Mesenchymal stem cell of the bone marrow (primary cell): ENCODE results near the gene KHDRBS1.

- CAGE, long polyA plus RNA, result no peak
These were observed 21.6 kb upstream of the SDC3 start for GRCh38 chr1:30929988-30930721.

DNA sequence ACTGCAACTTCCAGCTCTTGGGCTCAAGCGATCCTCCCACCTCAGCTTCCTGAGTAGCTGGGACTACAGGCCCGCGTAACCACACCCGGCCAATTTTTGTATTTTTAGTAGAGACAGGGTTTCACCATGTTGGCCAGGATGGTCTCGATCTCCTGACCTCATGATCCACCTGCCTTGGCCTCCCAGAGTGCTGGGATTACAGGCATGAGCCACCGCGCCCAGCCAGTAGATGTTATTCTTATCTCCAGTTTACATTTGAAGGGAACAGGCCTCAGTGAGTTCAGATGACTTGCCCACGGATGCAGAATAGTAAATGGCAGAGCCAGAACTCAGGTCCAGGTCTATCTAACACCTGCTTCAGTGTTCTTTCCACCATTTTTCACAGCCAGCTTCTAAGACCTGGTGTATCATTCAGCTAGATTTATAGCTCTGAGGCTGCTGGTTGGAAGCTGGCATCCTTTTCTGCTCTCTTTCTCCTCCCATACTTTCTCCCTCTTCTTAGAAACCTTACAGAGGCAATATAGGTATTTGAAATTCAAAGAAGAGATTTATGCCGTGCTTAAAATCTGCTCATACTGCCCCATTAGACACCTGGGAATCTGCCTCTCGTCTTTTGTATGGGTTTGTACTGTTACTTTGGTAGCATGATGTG, 10.9 kb downstream of the FABP3 start:
- CAGE, long polyA plus RNA, result no peak

- CAGE, long polyA plus RNA, result no peak
These were observed 4.1 kb downstream of the SERINC2 start for GRCh38 chr1:31417036-31417536.

DNA sequence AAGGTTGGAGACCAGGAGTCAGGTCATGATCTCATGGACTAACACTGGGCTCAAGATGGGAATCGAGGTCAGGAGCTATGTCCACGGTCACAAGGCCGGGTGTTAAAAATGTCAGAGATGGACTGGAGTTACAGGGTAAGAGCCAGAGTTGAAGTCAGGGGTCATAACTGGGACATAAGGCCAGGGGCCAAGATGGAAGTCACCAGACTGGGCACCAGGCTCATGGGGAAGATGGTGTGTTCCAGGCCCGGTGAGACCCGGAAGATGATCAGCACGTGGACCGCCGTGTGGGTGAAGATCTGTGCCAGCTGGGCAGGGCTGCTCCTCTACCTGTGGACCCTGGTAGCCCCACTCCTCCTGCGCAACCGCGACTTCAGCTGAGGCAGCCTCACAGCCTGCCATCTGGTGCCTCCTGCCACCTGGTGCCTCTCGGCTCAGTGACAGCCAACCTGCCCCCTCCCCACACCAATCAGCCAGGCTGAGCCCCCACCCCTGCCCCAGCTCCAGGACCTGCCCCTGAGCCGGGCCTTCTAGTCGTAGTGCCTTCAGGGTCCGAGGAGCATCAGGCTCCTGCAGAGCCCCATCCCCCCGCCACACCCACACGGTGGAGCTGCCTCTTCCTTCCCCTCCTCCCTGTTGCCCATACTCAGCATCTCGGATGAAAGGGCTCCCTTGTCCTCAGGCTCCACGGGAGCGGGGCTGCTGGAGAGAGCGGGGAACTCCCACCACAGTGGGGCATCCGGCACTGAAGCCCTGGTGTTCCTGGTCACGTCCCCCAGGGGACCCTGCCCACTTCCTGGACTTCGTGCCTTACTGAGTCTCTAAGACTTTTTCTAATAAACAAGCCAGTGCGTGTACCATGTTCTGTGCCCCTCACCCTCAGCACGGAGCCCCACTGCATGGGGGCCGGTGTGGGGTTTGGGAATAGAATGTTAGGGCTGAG, 21.1 kb downstream of the SERINC2 start:
- CAGE, long polyA plus RNA, result no peak

DNA sequence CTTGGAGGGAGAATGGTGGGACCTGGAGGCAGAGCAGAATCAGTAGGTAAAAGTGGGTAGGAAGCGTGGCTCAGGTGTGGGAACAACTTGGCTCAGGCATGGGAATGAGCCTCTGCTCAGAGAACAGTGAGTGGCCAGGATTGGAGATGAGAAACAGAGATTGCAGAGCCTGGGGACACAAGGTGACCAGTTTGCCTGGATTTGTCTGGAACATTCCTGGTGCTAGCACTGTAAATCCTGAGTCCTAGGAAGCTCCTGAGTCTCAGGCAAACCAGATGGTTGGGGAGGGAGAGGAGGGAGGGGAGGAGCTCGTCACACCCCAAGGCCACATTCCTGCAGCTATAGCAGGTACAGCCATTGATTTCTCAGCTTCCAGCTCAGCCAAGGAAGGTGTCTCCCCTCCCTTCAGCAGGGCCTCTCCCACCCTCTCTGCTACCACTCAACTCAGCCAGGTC, 65.2 kb upstream of the TINAGL1 start:
- CAGE, long polyA plus RNA, result no peak

- CAGE, long polyA plus RNA, result no peak
These were observed 1.0 kb upstream of the TINAGL1 start for GRCh38 chr1:31574883-31576121.

DNA sequence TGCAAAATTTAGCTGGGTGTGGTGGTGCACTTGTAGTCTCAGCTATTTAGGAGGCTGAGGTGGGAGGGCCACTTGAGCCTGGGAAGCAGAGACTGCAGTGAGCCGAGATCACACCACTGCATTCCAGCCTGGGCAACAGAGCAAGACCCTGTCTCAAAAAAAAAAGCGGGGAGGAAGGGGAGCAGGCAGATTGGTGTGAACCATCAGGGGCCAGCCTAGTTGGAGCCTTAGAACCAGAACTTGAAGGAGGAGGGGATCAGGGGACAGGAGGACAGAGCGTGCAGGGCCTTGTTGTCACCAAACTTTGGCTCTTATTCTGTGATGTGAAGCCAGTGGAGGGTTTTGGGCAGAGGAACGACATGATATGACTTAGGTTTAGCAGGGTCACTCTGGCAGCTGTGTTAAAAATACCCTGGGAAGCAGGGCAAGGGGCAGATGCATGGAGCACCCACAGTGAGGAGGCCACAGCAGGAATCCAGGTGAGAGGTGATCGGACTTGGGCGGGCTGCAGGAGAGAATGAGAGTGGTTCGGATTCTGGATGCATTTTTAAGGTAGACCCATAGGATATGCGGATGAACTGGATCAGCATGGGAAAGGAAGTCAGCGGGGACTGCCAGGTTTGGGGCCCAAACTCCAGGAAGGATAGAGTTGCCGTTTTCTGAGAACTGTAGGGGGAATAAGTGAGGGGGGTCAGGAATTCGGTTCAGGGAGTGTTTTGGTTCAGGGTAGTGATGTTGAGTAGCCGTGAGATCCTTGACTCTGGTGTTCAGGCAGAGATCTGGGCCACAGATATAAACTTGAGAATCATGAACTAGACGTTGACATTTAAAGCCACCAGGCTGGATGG, 6.1 kb downstream of the TINAGL1 start:
- CAGE, long polyA plus RNA, result no peak

DNA sequence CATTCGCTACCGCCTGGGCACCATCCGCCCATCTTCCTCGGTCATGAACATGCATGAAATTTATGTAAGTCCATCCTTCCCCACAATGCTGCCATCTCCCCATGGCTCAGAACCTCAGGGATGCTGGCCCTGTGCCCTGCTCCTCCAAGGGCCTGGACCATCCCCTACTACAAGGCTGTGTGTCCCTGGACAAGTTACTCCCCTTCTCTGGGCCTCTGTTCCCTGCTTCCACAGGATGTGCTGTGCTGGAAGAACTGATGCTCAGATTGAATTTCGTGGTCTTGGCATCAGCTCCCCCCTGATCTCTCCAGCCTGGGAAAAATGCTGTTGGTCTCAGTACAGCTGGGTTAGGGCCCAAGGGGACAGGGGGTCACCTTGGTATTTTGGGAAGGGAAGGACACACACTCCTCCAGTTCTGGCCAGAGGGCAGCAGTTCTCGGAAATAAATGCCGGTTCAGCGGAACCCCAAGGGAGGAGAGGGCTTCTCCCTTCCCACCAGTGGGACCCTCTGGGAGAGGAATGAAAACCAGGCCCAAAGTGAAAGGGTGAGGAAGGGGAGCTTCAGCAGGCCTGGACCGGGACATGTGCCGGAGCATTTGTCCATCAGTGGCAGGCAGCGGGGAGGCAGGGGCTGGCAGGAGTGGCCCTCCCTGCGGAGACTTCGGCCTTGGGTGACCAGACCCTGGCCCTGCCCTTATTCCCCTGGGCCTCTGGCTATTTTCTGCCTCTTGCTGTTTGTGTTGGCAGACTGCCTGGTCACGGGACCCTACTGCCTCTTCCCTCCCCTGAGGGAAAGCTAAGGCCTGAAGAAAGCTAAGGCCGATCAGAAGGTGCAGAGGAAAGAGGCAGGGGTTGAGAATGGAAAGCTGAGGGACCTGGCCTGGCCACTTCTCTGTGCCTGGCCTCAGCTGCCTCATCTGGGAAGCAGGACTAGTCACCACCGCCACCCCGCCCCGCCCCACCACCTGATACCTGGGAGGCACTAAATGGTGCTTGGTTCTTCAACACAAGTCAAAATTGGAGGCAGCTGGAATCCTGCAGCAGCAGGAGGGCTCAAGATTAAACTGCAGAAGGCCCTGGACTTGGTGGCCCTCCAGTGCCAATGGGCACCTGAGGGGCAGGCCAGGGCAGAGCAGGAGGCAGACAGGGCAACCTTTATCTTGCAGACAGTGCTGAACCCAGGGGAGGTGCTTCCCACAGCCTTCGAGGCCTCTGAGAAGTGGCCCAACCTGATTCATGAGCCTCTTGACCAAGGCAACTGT, 7.6 kb downstream of the TINAGL1 start:
- CAGE, long polyA plus RNA, result no peak

- CAGE, long polyA plus RNA, result no peak
These were observed 608 bp downstream of the HCRTR1 start for GRCh38 chr1:31617949-31618644.

DNA sequence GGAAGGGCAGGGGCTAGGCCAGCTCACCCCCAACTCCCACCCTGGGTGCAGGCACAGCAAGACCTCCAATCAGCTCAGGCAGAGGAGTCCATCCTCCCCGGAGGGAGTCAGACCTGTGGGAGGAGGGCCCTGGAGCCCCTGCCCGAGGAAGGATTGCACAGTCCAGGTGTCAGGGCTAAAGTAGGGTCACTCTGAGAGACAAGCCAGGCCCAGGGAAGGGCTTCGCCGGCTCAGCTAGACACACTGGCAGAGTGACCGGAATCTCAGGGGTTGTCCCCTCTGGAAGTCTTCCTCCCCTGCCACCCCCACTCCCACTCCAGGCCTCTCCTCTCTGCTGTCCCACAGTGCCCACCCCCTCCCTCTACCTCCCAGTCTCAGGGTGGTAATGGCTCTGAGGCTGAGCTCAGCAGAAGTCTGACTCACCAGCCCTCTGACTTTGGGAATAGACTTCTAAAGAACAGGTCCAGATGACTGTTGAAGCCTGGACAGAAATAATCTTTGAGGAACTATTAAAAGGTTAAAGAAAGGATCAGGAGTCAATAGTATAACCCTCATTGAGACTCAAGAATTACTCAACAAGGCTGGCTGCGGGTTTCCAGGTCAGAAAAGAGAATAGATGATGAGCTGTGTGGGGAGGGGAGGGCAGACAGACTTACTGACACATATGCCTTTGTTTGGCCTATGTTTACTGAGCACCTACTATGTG, 8.0 kb downstream of the HCRTR1 start:
- CAGE, long polyA plus RNA, result no peak

- CAGE, long polyA plus RNA, result no peak
These were observed 20.6 kb downstream of the COL16A1 start for GRCh38 chr1:31683118-31683622.

- CAGE, long polyA plus RNA, result no peak
These were observed 19.9 kb downstream of the COL16A1 start for GRCh38 chr1:31683777-31684363.

- CAGE, long polyA plus RNA, result no peak
These were observed 22.0 kb upstream of the SPOCD1 start for GRCh38 chr1:31837691-31838392.

DNA sequence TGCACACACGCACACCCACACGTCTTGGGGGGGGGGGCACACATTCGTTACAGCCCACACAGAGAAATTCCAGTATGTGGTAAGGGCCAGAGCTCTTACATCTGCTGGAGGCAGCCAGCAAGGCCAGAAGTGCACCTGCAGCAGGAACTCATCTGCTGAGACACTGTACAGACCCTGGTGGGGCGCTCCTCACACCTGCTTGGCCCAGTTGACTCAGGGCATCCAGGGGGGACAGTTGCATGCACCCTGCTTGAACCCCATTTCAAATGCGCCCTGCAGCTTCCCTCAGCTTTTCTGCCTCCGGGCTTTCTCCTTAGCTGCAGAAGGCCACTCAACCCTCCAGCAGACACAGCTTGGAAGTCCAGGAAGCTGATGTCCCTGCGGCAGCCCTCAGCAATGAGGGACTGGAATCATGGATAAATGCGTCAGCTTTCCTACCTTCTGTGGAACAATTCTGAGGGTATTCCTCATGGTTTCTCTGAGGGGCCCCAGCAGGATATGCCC, 32.9 kb upstream of the SPOCD1 start:
- CAGE, long polyA plus RNA, result no peak

DNA sequence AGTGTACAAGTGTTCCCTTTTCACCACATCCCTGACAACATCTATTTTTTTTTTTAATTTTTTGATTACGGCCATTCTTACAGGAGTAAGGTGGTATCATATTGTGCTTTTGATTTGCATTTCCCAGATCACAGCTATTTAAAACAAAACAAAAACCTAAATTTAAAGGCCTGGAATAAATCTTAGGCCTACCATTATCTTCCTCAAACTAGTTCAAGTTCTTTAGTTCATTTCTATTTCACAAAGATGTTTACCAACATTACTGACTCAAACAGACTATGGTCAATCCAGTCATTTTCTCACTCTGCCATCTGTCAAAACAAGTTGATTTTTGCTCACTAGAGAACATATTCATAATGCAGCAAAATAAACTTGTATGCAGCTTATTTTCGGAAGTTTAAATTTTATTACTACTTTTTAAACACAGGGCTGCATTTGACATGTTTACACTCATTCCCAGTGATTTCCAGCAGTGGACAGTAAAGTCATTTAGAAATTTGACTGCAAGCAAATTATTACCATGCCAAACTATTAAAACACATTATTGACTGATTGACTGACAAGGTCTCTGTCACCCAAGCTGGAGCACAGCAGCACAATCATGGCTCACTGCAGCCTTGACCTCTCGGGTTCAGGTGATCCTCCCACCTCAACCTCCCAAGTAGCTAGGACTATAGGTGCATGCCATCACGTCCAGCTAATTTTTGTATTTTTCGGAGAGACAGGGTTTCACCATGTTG, 24.5 kb downstream of the PTP4A2 start:
- CAGE, long polyA plus RNA, result no peak

GRCh38 chr1:31934635-31935625, 3.2 kb downstream of the PTP4A2 start:
- CAGE, long polyA plus RNA, result no peak

DNA sequence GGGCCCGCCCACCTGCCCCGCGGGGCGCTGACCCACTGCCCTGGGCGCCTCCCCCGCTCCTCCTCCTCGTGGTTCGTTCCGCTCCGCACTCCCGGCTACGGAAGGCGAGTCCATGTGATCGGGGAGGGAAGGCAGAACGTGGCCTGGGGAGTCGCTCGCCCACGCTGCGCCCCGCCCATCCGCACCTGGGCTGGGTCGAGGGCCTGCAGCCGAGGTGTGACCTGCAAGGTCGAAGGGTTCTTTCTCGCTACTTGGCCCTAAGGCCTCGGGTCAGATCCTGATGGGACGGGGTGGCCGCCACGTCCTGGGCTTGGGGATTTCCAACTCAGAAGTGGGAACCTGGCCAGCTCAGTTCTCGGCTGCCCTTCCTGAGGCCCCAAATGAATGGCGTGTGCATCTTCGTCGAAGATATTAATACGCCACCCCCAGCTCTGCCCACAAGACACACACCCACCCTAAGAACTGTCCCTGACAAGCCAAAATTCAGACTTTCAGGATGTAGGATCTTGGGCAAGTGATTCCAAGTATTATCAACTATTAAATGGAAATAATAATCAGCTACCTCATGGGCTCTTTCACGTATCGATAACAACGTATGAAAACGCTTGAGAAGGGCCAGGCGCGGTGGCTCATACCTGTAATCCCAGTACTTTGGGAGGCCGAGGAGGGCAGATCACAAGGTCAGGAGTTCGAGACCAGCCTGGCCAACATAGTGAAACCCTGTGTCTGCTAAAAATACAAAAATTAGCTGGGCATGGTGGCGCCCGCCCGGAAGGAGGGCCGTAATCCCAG, 508 bp upstream of the PTP4A2 start:
- CAGE, long polyA plus RNA, result no peak

DNA sequence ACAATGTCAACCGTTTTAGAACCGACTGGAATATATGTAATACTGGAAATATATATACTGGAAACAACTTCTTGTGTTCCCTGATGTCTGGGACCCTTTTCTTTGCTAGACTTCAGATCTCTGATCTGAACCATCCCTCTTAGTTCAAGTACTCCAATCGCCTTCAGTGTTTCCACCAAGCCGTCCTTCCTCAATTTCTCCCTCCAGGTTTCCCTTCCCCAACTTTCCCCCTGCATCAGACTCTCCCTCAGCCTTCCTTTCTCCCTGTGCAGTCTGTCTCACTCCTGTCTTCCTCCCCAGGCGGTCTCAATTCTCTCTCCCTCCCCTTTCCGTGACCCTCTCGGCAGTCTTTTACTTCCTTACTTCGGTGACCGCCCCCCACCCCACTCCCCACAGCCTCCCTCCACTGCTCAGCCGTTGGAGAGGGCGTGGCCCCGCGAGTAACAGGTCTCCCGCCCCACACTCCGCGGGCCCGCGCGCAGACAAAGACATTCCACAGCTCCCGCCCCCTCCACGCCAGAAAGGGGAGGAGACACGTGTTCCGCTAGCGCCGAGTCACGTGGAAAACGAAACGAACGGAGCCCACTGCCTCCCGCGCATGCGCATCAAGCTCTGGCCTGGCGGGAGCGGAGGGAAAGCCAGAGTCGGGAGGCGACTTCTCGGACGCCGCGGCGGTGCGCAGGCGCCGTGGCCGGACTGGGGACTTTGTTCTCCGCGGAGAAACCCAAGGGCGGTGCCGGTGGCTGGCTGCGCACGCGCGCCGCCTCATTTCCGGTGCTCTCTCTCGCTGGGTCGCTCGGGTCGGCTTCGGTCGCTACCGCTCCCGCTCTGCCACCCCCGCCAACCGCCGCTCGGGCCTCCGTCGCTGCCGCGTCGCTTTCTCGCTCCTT, at the start of gene KHDRBS1:
KHDRBS1 (plus strand) TSS at position 782 of the 890 bp plus-strand sequence.
- CAGE, long polyA plus RNA, result no peak

- CAGE, long polyA plus RNA, result no peak
These were observed 29.5 kb downstream of the KHDRBS1 start for GRCh38 chr1:32042761-32043943.

GRCh38 chr1:32242302-32242913, 4.6 kb upstream of the FAM167B start:
- CAGE, long polyA plus RNA, result no peak